H4 (cell line): ENCODE data around the genes GID8 and COL20A1.

- RAMPAGE, long total RNA: no peak
These were observed 529 bp upstream of the GID8 start for GRCh38 chr20:62937229-62938007.

DNA sequence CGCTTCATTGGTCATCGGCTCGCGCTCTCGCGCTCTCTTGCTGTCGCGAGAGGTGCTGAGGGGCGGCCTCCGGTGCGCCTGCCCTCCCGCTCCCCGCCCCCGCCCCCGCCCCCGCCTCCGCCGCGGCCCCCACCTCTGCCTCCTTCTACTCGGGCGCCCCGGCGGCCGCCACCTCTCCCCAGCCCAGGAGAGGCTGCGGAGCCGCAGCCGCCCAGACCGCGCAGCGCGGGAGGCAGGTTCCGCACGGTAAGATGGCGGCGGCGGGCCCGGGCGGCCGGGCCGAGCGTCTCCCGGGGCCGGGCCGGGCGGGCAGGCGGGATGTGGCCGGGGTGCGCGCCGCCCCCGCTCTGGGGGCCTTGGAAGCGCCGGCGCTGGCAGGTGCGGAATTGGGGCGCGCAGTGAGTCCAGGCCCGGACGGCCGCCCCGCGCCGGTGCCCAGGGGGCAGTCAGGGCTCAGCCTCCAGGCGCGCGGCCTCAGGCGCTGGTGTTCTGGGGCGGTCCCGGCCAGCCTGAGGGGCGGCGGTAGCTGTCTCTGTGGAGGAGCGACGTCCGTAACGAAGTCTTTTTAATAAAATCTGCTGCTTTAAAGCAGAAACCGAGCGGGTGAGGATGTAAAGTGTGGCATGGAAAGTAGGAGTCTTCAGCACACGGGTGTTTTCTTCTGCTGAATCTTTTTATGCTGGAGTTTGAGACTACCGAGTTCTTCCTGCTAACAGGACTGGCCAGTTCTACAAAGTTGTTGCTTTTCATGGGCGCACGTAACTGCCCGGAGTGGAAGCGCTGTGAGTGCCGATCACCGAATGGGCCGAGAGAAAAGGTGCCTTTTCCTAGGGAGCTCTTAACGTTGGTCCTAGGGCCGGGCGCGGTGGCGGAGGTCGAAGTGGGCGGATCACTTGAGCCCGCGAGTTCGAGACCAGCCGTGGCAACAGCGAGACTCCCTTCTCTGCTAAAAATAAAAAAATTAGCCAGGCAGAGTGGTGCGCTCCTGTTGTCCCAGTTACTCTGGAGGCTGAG lies at the start of gene GID8:
TSS of gene GID8 (plus strand) at position 140 of the 1,014 bp plus-strand sequence.
- RAMPAGE, long total RNA: start-site peak on the plus strand centred at position 134 of the sequence, 19 bp wide, 32 reads

GRCh38 chr20:63178413-63178760 lies 37.5 kb downstream of the YTHDF1 start:
- RAMPAGE, long total RNA: no peak

DNA sequence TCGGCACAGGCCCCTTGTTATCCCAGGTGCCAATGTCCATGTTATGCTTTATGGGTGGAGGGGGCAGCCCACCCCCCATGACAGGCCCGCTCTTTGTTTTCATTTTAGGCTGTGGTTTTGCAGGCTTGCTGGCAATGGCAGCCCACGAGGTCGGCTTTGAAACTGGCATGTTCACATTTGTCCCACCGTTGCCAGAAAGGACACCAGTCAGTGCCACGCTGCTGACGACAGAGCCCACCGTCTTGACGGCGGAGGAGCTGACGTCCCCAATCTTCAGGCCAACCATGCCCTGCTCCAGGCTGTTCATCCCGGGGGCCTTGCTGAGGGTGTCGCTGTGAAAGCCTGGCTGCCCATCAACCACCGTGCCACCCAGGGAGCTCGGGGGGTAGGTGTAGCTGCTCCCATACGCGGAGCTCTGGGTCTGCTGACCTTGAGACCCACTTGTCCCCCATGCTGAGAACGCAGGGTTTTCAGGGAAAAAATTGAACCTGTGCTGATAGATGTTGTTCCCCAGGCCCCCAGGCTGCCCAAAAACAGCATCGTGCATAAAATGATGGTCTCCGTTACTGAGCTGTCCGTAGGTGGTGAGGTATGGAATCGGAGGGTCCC lies 12.7 kb downstream of the YTHDF1 start:
- RAMPAGE, long total RNA: no peak

- RAMPAGE, long total RNA: no peak
These were observed 5.0 kb upstream of the BIRC7 start for GRCh38 chr20:63230529-63231314.

- RAMPAGE, long total RNA: no peak
These were observed 1.3 kb downstream of the ARFGAP1 start for GRCh38 chr20:63273818-63274475.

DNA sequence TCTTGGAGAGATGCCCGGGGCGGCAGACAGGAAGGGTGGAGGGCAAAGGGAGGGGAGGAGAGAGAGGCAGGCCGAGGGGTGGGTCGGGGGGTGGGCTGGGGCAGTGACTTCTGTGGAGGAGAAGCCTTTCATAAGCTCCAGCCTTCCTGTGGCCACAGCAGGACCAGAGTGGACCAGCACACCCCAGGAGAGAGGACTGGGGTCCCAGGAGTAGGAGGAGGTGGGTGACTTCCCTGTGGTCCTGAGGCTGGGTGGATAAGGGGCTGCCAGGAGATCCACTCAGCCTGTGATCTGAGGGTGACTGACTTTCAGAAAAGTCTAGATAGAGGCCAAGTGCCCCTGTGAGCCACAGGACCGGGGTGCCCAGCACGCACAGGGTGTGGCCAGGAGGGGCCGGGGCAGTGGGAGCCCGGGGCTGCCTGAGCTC lies at the start of gene COL20A1:
TSS of gene COL20A1 (plus strand) at position 131 of the 427 bp plus-strand sequence.
- RAMPAGE, long total RNA: no peak

DNA sequence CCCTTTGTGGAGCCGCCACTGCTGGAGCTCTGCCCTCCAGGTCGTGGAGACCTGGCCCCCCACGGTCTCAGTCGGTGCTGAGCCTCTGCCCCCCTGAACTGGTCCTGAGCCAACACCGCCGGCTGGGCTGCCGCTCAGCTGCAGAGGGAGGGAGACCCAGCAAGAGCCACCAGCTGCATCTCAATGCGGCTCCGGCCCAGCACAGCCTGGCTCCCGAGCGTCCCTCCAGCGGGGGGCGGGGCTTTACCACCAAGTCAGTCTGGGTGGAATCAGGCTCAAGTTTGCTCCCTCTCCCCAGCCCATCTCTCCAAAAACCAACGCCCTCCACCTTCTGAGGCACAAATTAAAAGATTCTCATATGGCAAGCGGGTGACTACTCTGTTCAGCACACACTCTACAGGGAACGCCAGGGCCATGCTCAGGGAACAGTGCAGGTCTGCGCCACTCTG lies 8.8 kb downstream of the CHRNA4 start:
- RAMPAGE, long total RNA: no peak

- RAMPAGE, long total RNA: no peak
These were observed 3.0 kb upstream of the EEF1A2 start for GRCh38 chr20:63501714-63502461.

DNA sequence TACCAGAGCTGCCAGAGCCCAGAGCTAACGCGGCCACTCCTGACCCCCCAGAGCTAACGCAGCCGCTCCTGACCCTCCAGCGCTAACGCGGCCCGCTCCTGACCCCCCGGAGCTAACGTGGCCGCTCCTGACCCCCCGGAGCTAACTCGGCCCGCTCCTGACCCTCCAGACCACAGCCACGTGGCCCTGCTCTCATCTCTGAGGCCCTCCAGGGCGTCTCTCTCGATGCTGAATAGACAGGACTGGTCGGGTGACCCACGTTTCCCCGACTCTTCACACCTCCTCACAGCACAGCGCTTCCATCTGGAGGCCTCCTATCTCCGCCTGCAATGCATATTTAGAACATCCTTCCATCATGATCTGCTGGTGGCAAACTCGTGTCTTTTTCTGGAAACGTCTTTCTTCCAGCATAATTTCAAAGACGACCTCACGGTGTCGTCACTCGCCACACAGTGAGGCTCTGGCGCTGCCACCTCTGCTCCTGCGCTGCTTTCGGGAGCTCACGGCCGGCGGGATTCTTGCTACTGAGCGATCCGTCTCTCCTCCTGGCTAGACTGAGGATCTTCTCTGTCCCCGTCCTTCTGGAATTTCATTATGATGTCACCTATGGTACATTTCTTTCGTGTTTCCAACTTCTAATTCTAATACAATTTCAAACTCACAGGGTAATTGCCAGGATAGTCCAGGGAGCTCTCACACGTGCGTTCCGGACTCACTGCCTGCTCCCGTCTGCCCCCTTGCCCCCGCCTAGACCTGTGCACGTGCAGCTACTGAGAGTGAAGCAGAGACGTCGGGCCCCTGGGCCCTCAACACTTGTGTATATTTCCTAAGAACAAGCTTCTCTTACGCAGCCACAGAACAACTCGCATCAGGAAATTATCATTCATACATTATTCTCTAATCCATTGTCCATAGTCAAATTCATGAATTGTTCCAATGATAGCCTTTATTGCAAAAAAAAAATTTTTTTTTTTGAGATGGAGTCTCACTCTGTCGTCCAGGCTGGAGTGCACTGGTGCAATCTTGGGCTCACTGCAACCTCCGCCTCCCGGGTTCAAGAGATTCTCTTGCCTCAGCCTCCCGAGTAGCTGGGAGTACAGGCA lies 25.4 kb upstream of the HELZ2 start:
- RAMPAGE, long total RNA: no peak

DNA sequence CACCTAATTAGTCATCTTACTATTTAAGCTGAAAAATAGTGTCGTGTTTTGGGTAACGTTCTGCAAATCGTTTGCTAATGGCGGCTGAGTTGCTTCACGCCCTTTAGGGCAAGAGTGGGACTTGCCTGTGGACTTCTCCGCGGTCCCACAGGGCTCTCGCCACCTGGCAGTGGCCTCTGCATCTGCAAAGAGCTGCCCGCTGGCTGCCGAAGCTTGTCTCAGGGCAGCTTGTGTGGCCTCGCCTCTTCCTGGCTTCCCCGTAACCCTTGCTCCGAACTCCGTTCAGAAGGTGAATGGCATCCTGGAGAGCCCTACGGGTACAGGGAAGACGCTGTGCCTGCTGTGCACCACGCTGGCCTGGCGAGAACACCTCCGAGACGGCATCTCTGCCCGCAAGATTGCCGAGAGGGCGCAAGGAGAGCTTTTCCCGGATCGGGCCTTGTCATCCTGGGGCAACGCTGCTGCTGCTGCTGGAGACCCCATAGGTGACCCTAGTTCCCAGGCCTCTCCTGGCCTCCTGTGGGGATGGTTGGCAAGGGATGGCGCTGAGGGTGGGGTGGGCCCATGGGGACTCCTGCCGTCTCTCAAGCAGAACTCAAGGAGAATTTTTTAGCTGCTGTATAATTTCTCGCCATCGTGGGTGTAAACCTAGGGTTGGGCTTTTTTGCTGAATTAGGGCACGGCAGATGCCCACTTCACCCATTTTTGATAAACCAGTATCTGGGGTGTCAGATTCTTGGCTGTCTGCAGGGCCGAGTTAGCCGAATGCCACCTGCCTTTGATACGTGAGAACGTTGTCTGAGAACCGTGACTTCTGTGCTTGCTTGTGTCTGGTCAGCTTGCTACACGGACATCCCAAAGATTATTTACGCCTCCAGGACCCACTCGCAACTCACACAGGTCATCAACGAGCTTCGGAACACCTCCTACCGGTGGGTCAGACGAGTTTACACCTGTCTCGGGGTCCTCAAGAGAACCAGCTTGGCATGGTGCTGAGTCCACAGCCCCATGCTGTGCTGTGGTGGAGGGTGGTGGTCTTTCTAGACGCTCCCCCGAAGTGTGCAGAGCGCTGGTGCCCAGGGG lies 3.2 kb downstream of the RTEL1 start:
- RAMPAGE, long total RNA: no peak

GRCh38 chr20:63686298-63687397 lies 9.8 kb upstream of the TNFRSF6B start:
- RAMPAGE, long total RNA: no peak

DNA sequence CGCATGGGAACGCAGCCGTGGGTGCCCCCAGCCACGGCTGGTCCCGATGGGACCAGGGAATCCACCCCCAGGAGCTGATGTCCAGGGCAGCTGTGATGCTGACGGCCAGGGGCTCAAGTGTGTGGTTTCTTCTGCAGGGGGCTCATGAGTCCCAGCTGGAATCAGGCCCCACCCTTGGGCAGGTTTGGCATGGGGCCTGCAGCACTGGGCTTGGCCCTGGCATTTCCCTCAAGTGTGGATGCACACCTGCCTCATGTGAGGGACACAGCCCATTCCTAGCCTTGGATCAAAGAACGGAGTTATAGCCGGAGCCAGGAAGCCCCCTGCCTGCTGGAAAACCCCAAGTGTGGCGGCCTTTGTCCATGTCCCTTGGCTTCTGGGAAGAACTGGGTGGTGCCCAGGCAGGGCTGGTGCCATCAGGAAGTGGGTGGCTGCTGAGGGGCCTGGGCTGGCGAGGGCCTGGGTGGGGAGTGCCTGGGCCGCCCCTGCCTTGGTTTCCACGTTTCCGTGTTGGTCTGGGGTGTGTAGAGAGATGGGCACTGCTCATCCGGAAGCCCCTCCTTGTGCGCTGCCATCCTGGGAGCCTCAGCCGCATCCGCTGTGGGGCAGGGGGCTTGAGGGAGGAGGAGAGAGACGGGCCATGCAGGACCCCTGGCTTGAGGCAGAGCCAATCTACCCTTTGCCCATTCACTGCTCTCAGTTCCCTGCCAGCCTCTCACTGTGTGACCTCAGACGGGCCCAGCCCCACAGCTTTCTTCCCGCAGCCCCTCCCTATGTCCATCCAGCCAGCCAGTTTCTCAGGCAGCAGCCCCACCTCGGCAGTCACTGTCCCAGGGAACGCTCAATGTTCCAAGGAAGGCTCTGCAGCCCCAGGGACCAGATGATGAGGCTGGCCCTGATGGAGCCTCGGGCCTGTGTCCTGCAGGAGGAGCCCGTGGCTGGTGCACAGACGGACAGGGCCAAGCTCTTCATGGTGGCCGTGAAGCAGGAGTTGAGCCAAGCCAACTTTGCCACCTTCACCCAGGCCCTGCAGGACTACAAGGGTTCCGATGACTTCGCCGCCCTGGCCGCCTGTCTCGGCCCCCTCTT lies 4.2 kb upstream of the TNFRSF6B start:
- RAMPAGE, long total RNA: no peak

DNA sequence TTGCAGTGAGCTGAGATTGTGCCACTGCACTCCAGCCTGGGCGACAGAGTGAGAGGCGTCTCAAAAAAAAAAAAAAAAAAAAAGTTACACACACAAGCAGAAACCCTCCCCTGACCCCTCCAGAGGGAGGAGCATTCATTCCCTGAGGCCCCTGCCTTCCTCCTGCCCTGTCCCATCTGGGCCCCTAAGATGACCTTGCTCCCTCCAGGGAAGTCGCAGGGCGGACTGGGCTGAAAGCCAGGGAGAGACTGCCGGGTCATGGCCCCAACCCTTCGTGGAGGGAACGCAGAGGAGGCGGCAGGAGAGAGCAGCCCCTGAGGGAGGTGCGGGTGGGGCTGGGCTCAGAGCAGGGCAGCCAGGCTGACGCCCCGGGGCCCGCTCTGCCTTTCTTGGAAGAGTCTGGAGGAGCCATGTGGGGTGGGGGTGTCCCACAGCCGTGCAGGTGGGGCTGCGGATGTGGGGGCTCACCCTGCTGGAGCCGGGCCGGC lies 15.0 kb upstream of the ZBTB46 start:
- RAMPAGE, long total RNA: no peak

DNA sequence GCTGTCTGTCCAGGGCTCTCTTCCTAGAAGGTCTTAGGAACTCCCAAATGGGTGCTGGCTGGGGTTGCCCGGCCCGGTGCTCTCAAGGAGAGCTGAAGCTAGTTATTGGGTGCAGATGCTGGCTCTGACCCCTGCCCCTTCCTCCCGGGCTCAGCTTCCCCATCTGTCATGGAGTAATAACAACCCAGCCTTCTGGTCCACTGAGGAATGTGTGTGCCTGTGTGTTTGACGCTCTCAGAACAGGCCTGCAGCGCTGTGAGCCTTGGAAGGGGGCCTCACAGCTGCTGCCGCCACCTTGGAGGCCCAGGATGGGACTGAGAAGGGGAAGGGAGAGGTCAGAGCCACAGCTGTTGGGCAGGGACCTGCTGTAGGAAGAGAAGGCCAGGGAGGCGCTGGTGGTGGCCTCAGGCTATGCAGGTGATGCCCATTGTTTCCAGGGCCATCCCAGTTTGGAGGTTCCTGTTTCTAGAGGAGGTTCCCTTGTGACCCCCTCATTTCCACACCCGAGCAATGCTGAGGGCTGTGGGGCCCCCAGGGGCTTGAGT lies 13.8 kb downstream of the TPD52L2 start:
- RAMPAGE, long total RNA: no peak

DNA sequence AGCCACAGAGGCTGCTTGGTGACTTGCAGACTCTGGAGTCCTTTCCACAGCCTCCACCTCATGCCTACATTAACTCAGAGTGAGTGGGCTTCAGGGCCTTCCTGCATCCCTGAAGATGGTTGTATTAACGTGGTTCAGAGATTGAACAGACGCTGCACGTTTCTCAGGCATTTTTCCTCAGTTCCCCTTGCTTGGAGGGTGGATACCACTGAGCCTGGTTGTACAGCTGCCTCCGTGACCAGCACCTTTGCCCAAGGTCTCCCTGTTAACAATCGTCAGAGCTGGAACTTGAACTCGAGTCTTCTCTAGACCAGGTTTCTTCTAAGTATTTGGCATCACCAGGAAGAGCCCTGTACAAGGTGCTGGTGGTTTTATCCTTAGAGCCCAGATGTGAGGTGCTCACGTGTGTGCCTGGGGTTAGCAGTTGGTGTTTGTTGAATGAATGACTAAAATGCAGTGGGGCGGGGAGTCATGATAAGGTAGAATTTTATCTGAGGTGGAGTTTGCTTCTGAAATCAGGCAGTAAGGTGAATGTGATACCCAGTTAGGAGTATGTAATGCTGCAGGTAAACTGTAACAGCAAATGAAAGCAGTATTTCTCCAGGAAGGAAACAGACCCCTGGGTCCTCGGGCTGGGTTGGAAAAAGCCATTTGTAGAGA lies 3.0 kb downstream of the DNAJC5 start:
- RAMPAGE, long total RNA: no peak

DNA sequence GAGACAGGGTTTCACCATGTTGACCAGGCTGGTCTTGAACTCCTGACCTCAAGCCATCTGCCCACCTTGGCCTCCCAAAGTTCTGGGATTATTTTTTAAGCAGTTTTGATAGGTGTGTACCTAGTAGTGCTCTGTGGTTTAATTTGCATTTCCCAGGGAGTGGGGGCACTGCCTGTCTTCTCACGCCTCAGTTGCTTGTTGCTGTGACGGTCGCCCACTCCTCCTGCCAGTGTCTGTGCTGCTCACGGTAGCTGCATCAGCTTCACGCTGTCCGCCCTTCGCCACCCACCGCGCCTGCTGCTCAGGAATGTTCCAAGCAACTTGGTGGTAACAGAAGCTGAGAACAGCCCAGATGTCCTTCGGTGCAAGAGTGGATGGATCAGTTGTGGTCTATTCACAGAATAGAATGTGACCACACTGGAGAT lies 22.8 kb downstream of the DNAJC5 start:
- RAMPAGE, long total RNA: no peak

DNA sequence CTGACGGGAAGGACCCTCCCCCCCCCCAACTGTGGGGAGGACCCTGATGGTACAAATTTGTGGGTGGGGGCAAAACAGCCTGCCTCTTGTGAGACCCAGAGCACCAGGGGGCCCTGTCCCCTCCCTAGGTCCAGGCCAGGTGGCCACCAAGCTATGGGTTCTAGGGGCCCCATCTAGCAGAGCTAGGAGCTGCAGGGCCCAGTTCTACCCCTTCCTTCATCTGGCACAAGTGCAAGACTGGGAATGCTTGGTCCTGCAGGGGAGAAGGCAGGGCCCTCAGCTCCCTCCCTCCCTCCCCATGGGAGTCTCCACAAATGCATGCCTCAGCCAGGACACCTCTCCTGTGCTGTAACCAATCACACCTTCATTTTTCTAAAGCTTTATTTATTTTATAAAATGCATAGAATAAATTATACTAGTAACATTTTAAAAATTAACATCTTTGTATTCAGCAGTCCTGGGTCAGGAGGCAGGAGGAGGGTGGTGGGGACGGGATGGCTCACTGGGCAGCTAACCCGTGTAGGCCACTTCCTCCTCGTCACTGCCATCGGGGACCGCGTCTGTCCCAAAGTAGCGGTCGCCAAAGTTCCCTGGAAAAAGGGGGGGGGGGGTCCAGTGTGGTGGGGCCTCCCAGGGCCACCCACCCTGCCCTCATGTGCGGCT lies 16.6 kb downstream of the UCKL1 start:
- RAMPAGE, long total RNA: no peak

DNA sequence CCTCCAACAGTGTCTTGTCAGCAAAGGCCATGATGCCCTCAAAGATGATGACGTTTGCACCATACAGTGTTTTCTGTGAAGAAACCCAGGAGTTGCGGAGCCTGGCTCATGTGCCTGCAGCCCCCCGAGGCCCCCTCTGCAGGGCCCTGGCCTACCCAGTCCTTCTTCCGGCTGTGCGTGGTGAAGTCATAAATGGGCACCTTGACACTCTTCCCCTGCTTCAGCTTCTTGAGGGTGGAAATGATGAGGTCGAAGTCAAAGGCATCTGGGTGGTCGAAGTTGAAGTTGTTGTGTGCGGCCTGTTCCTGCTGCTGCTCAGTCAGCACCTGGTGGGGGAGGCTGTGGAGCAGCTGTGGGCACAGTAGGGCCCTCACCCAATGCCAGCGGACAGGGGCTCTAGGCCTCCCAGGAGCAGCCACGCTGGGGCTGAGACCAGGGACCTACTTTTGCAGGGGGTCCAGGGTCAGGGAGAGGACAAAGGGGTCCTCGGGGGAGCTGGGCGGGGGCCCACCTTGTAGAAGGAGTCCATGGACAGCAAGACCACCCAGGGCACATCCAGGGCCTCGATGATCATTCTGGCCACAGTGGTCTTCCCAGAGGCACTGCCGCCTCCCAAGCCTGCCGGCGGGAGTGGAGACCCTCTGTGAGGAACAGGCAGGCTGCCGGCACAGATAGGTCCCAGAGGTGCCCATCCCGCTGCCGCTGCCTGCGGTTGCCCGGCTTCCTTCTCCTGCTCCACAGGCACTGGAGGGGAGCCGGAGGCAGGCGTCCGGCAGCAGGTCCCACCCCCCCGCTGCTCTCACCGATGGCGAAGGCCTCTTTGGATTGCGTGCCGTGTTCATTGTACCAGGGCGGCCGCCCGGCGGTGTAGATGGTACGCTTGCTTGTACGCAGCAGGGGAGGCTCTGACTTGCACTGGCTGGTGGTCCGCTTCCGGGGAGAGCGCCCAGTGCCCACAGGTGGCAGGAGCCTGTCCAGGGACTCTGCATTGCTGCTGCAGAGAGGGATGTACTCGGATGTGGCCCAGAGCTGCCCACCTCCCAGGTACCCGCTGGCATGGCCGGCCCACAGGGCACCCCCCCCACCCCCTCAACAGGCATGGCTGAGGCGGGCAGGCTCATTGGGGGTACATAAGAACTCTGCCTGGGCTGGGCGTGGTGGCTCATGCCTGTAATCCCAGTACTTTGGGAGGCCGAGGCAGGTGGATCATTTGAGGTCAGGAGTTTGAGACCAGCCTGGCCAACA lies 10.1 kb downstream of the UCKL1 start:
- RAMPAGE, long total RNA: no peak

DNA sequence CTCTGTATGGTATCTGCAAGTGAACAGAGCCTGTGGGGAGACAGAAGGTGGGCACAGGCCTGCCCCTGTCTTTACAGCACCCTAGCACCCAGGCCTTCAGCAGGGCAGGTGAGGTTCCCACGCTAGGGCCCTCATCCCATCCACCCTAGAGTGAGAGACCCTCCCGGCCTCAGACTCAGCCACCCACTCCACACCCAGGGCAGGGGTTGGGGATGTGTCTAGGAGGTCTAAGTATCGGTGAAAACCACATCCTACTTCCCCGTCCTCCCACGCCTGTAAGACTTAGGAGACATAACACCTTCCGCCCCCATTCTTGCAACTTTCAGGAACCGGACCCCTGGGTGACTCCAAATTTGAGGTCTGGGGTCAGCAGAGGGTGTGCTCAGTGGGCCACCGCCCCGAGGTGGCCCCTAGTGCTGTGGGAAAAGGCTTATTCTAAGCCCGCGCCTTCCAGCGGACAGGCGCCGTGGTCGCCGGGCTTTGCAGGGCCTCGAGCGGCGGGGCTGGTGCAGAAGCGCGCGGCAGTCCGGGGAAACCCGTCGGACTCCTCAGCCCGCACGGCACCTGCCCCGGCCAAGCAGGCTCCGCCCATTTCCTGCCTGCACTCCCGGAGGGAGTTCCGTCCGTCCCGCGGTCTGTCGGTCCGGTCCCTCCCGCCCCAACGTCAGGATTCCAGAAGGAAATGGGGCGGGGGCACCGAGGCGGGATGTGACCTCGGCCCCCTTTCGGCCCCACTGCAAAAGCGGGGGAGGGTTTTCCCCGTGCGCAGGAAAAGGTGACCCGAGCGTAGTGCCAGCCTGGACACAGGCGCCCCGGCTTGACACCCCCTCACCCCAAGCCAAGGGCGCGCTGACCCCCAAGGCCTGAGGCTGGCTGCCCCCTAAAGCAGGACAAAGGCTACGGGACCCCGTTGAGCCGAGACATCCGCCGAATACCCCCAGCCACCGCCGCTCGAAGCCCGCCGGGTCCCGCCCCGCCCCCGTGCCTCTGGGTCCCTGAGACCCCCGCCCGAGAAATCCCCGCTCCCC lies 796 bp downstream of the SAMD10 start:
- RAMPAGE, long total RNA: no peak